SK-N-MC (cell line): ENCODE data around the genes NFE2L2 and TTC30A.

DNA sequence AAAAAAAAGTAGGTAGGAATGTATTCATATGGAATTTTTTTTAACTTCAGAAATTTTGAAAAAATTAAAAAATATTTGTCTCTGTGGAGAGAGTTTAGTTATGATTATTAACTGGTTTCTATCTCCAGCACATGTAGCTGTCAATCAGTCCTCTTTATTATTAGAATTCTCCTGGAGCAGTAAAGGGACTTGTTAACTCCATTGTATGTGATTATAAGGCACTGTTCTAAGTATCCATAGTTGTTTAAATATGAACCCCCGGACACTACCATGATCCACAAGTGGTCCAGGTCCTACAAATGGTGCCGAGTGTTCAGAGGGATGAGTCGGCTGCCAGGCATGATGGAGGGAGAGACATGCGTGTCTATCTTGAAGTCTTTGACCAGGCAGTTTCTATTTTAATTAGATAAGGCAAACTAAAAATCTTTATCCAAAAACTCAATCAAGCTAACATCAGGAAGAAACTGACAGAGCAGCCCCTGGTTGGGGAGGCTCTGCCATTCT, 468 bp downstream of the CHRNA1 start:
- RRBS = no CpG with 5 or more reads among the region's 4 CpGs

DNA sequence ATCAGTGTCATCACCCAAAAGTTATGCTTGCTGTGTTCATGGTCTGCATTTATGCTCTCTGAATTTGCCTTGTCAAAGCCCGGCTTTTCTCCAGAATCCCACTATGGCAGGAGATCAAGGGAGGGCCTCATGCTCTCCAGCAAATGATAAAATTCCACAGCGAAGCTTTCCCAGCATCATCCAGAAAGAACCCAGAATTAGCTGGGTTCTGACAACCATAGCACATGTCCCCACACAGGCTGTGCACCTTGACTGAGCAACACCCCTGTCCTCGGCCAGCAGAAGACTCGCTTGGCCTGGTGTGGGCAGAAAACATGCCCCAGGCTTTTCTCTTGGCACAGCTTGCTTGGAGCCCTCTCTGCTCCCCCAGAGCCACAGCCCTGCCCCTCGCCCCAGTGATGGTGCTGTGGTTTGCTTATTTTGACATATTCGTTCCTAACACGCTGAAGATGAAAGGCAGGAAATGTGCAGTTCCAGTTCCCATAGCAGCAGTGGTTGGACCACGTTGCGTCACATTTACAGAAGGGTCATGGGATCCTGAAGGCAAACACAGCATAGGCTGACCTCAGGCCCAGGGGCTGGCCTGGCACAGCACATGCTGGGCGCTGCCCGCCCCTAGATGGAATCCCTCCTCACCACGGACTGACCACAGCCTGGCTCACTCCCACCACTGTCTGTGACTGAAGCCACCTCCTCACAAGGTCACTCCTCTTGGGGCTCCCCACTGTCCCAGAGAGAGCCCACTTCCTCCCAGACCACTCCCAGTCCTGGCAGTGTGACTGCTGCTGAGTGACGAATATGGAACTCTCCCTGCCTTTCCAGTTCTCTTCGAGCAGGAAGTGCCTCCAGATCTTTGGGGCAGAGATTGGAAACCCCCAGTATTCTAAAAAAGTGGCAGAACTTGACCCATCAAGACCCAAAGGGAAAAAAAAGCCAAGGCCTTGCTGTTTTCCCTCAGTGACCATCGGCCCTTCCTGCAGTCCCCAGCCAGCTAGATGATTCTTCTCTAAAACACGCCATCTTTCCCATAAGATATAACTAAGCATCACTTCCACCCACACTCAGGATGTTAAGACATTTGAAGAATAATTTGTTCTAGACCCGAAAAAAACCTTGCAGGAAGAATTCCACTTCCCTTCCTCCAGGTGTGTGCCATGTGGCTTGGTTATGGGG, 14.3 kb upstream of the CHRNA1 start:
- RRBS = no CpG with 5 or more reads among the region's 17 CpGs

DNA sequence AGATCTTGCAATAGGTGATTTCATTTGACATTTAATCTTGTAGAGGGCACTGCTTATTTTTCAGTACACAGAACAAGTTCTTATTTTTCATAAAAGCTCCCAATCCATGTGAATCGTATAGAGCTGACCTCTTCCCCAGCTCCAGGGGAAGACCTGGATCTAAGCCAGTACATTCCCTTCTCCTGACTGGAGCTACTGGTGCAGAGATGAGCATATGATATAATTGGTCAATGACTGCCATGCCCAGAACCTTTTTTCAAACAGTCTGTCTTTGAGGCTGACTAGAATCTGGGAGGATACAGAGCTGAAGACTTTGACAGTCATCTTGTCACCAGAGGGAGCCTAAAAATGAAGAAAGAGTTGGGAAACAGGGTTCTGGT, 72.3 kb upstream of the CHRNA1 start:
- RRBS = no CpG with 5 or more reads among the region's 1 CpG

DNA sequence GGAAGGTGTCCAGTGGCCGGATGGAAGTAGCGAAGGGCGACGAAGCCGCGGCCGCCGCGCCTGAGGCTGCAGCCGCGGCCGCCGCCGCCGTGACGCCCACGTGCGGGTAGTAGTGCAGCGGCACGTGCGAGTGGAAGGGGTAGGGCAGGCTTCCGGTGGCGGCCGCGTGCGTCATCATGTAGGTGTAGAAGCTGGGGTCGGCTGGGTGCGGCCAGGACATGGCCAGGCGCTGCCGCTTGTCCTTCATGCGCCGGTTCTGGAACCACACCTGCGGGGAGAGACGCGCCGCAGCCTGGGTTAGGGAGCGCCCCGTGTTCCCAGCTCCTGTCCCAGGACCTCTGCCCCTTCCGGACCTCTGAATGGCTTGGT, 3.2 kb downstream of the EVX2 start:
- RRBS = 44% methylated on average over 11 of the region's 39 CpGs

DNA sequence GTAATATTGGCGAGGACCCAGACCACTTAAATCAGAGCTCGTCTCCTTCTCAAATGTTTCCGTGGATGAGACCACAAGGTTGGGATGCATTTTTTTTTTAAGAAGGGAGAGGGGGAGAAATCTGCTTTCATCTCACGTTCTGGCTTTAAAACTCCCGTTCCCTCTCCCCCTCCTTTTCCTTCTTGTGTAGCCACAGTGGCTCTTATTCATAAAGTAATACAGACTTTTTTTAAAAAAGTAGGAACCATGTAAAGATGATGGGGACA, 1.3 kb downstream of the HOXD8 start:
- RRBS = no CpG with 5 or more reads among the region's 5 CpGs

- RRBS = 98% methylated on average over 27 of the region's 65 CpGs
Measured at GRCh38 chr2:176171119-176172118, 14.3 kb downstream of the HOXD3 start.

DNA sequence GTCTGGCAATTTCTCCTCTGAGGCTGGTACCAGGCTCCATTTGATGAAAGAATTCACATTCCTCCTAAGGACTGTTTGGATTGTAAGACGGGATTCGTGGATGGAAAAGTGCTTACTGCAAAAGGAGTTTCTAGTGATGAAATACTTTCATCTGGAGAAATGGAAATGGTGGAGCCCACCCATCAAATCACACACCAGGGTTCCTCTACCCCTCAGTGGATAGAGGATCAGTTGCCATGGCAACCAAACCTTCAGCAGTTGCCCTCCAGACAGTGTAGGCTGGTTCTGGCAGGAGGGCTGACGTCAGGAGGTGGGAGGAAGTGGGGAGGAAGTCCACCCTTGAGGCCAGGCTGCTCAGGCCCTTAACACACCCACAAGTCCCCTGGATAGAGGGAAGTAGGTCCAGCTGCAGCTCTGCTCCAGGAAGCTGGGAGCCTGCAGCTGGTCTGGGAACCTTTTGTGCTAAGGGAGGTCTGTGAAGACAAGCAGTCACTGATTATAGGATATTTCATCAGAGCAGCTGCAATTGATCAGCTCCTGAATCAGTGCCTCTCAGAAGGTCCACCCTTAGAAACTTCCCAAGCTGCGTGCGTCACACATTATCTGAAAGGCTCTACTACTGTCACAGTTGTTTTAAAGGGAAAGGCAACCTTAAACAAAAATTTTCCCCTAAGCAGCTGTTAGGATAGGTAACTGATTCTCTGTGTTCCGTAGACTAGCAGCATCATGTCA, 186.6 kb downstream of the MTX2 start:
- RRBS = no CpG with 5 or more reads among the region's 6 CpGs

DNA sequence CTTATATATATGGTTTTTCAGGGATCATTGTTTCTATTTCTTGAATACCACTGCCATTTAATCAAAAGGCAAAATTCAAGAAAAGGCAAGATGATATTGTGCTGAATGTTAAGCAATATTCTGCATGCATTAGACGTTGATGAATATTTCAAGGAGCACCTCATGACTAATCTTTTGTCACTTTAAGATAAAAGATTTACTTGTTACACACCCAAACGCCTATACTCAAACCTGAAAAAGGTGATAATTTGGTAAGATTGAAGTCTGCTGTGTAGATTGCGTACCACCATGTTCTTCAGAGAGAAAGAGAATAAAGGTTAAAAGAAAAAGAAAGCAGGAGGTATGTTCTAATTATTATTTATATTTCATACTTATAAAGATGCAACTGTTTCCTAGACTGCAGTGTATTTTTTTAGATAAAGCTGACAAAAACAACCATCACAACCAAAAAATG, 196.5 kb downstream of the MTX2 start:
- RRBS = no CpG with 5 or more reads among the region's 3 CpGs

- RRBS = 11% methylated on average over 50 of the region's 114 CpGs
Measured at GRCh38 chr2:176637243-176638619, 368.5 kb downstream of the MTX2 start.

DNA sequence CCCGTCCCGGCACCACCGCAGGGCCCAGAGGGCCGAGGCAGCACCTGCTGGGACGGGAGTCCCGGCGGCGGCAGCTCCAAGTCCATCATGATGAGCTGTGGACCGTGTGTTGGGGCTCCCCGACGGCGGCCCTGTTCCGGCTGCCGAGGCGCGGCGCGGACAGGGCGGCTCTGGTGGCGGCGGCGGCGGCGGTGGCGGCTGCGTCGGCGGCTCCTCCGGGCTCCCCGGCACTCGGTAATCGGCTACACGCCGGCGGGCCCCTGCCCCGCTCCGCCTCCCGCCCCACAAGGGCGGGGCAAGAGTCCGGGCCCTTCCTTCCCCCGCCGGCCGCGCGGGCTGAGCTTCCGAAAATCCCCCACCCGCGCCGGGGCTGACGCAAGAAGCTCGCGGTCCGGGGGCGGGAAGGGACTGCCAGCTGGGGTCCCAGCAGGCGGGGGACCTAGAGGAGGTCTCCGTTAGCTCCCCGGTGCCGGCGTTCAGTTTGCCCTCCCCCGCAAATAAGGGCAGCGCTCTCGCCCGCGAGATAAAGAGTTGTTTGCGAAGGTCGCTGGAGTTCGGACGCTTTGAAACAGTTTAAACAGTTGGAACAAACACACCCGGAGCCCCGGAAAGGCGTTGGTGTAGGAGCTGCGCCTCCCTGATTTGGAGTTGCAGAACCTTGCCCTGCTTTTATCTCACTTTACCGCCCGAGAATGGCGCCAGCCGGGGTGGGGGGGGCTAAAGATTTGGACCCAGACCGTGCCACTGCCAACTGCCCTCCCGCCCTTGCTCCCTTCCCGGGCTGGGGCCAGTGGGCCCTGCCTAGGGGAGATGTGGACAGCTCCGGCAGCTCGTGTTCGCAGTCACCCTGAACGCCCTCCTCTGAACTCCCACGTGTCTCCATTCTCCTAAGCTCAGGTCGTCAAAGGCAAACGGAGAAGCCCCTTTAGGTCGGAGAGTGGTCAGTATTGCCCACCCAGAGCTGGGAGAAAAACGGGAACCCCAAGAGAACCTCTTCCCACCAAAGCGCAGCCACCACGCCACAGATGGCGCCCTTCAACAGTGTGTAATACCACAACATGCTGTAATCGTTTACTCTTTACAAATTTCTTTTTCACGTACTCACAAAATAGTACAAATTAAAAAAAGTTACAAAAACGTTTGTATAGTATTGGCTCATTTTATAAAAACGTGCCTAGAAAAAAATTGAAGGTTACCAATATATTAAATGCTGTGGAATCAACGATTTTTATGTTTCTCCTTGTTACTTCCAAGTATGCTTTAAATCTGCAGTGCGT, at the start of gene NFE2L2:
Gene NFE2L2 (minus strand): TSS at position 240 of the 1,277 bp plus-strand sequence.
- RRBS = under 1% methylated on average over 58 of the region's 97 CpGs

- RRBS = no CpG with 5 or more reads among the region's 2 CpGs
Measured at GRCh38 chr2:177538619-177539355, 13.8 kb downstream of the TTC30B start.

DNA sequence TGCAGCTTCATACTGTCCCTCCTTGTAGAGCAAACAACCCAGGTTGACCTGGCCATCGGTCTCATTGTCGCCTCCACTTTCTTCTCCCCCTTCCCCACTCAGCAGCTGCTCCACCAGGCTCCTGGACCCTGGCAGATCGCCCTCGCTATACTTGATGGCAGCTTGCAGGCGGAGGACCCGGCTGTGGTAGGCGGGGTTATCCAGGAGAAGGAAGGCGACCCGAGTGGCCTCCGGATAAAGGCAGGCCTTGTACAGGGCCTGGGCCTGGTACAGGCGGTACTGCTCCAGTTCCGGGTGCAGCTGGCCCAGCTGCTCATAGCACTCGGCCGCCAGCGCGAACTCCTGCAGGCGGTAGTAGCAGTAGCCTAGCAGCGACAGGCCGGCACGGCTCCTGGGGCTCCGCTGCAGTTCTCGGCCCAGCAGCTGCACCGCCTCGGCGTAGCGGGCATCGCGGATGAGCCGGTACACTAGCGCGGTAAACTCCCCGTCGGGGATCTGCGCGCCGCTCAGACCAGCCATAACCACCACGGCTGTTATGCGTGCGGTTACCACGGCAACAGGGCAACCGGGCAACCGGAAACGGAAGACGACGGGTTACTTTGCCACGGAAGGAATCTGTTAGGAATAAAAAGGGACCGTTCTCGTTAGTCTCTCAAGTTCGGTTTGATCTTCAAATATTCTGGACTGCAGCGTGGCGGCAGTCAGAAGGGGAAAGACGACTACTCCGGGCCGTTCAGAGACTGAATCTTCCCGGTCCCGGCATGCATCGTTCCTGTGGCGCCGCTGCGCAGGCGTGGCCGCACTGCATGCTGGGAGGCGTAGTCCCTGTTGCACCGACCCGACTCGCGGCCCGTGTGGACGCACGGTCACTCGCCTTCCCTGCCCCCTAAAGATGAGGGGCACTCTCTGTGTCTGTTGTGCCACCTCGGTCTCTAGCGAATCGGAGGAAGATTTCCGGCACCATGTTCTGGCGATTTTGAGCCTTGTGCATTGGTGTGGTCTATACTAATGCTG, at the start of gene TTC30A:
Gene TTC30A (minus strand): TSS at position 560 of the 1,014 bp plus-strand sequence.
- RRBS = 8% methylated on average over 22 of the region's 76 CpGs

DNA sequence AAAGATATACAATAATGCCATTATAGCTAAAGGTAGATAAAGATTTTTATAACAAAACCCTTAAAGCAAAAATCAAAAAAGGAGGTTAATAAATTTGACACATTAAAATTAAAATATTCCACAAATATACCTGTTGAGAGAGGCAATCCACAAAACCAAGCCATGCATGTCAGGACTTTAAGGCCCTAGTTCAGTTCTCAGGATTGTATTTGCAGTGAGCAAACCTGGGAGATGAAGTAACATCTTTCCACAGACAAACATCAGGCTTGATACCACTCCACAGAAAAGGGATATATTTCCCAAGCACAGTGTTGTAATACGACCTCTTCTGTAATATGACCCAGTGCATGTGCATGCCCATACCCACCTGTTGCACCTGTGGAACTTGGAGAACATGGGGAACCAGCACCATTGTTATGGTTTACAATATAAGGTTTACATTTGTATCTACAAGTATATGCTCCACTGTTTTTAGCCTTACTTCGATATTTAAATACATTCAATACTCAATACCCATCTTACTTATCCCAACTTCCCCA, 184.0 kb downstream of the PDE11A start:
- RRBS = no CpG with 5 or more reads among the region's 2 CpGs

- RRBS = no CpG with 5 or more reads among the region's 13 CpGs
Measured at GRCh38 chr2:178480946-178481337, 685 bp downstream of the PLEKHA3 start.

DNA sequence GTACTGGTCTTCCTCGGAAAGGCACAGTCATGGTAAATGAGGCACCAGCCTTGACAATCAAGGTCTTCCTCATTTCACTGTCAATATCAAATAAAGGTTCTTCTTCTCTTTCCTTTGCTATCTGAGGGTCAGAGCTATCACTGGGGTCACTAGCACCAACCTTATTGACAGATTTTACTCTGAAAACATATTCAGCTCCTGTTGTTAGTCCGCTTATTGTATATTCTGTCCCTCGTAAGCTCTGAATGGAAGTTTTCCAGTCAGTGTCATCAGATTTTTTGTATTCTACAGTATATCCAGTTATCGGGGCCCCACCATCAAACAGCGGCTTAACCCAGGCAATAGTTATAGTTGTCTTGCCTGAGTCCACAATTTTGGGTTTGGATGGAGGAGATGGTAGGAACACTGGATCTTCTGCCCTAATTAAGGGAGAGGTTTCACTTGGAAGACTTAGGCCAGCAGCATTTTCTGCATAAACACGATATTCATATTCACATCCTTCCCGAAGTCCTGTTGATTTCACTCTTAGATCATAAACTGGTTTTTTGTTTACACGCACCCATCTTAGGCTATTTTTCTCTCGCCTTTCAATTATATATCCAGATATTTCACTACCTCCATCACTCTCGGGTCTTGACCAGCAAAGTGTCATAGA, 79.7 kb downstream of the PLEKHA3 start:
- RRBS = no CpG with 5 or more reads among the region's 10 CpGs

GRCh38 chr2:178586351-178587078, 106.3 kb downstream of the PLEKHA3 start:
- RRBS = no CpG with 5 or more reads among the region's 6 CpGs

GRCh38 chr2:178618209-178618586, 137.9 kb downstream of the PLEKHA3 start:
- RRBS = no CpG with 5 or more reads among the region's 5 CpGs

- RRBS = no CpG with 5 or more reads among the region's 10 CpGs
Measured at GRCh38 chr2:178794770-178795429, 12.3 kb downstream of the TTN start.

GRCh38 chr2:178799445-178799877, 7.8 kb downstream of the TTN start:
- RRBS = no CpG with 5 or more reads among the region's 14 CpGs